Right common carotid artery plus branches (tissue), 1 donor: Measurements from ENCODE around the genes PIK3C2B, NUAK2 and BLACAT1.

DNA sequence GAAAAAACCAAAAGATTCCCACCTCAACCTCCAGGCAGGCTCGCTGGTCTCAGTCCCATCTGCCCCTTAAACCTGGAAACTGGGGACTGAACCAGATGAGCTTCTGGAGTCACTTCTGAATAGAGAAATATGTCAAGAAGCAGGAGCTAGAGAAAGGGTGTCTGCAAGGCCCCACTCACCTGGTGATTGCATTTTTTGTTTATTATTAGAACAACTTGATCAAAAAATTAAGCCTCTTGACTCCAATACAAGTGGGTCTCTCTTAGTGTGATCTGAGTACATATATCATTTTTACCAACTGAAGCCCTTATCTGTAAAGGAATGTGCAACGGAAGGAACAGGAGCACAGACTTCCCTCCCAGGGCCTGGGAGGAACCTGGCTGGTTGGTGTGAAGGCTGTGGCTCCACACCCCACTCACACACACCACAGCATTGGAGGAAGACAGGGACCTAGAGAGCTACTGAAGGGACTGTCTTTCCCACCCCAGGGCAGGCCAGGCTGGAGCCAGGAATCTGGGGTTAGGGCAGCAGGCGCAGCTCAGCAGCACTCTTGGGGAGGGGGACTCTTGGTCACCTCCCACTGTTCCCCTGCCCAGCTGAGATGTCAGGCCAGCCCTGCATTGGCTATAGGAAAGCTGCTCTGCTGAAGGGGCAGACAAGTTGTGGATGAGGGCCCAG, 1.4 kb upstream of the PLEKHA6 start:
- PRO-cap: no peak

DNA sequence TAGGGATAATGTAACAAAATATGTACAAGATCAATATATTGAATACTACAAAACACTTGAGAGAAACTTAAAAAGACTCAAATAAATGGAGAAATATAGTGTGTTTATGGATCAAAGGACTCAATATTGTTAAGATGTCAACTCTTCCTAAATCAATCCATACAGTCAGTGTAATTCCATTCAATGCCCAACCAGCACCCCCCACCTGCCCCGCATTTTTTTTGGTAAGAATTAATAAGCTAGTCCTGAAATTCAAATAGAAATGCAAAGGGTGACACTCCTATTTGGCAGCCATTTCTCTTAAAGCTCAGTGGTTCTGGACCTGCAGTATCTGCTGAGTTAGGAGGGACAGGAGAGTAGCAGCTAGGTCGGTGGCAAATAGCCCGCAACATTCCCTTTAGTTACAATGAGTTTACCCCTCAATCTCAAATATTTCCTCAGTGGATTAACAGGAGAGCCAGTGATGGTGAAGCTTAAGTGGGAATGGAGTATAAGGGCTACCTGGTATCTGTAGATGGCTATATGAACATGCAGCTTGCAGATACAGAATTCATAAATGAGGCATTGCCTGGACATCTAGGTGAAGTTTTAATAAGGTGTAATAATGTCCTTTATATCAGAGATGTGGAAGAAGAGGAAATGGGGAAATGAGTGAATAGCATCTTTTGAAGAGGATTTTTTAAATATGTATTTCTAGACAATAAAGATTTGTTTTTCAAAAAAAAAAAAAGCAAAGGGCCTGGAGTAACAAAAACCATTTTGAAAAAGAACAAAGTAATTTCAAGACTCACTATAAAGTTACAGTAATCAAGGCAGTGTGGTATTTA, 17.3 kb downstream of the PPP1R15B start:
- PRO-cap: no peak

GRCh38 chr1:204409108-204409412, 2.6 kb downstream of the PPP1R15B start:
- PRO-cap: no peak

DNA sequence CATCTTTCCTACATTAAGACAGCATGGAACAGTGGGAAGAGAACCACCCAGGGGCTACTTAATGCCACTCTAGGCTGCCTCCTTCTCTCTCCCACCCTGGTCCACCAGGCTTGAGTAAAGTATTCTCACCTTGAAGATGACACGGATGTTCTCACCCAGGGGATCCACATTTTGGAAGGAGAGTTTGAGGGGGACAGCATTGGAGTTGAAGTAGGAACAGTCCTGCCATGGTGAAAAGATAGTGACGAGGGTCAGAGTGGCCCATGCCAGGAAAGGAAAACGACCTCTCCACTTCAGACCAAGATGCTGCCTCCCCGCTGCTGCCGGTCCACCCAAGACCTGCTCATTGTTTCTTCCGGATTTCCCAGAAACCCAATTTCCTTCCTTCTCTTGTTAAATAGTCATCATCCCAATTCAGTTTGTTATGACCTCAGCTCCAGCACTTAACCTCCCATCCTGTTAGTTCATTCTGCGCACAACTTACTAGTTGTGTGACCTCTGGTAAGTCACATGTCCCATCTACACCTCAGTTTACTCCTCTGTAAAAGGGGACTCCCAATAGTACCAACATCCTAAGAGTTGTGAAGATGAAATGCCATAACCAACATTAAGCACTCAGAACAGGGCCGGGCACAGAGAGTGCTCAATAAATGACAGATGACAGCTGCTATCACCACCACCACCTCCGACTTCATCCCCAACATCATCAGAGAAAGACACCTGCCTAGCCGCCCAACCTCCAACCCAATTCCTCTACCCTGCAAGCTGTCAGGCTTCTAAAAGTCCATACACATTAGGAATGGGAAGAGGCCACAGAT, 29.9 kb upstream of the PPP1R15B start:
- PRO-cap: no peak

DNA sequence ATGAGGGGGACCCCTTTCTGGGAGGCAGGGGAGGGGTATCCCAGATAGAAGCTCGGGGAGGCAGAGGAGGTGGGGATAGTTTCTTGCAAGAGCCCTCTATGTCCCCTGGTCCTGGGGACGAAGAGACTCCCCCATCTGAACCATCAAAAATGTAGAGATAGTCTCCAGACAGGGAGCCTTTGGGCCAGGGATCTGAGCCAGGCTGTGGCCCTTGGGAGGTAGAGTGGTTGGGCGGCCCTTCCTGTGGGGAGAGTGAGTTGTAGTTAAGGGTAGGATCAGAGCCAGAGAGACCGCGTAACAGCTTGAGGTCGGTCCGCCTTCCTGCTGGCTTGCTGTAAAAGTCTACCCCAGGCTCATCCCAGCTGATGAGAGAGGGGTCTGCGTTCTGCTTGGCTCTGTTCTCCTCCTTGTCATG, 25.3 kb downstream of the PIK3C2B start:
- PRO-cap: no peak

- PRO-cap: no peak
Measured at GRCh38 chr1:204479183-204480407, 15.0 kb downstream of the PIK3C2B start.

DNA sequence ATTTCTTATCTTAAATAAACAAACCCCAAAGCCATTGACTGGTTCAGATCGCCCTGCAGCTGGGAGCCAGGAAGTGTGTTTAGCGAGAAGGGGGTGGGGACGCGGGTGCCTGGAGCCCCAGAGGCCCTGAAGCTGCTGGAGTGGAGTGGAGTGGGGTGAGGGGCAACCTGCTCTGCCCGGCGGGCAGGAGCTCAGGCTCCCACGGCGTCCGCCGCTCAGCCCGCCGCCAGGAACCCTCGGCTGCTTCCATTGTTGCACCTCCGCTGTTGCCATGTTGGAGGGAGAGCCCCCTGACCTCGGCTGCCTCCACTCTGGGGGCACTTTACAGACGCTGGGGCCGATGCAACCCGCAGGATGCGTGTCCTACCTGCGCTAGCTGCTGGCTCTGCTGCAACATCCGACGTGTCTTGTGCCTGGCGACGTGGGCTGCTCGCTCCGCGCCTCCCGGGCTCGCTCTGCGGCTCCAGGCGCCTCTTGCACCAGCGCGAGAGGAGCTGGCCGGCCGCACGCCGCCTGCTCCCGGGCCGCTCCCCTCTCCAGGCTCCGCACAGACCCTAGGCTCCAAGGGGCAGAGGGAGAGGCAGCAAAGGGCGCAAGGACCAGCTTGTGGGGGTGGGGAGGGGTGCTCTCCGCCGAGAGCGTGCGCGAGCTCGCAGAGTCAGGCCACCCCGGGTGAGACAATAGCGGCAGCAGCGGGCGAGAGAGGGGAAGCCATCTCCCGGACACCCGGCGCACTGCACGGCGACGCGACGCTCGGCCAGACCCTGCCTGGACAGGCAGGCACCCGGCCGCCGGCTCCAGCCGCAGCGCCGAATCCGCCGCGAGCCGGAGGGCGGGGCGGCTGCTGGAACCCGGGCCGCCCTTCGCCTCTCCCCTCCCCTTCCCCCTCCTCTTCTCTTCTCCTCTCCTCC, at the start of gene PIK3C2B:
PIK3C2B (minus strand) TSS at position 817 of the 911 bp plus-strand sequence.
- PRO-cap: bidirectional peak, plus-strand start at position 46 of the sequence, minus-strand start outside the sequence; unidirectional peak, plus-strand start at position 165 of the sequence; bidirectional peak, plus-strand start at position 482 of the sequence, minus-strand start at position 378 of the sequence; bidirectional peak, plus-strand start at position 760 of the sequence, minus-strand start at position 736 of the sequence; bidirectional peak, plus-strand start outside the sequence, minus-strand start at position 871 of the sequence

- PRO-cap: no peak
Measured at GRCh38 chr1:204670567-204671585, 14.7 kb downstream of the LRRN2 start.

DNA sequence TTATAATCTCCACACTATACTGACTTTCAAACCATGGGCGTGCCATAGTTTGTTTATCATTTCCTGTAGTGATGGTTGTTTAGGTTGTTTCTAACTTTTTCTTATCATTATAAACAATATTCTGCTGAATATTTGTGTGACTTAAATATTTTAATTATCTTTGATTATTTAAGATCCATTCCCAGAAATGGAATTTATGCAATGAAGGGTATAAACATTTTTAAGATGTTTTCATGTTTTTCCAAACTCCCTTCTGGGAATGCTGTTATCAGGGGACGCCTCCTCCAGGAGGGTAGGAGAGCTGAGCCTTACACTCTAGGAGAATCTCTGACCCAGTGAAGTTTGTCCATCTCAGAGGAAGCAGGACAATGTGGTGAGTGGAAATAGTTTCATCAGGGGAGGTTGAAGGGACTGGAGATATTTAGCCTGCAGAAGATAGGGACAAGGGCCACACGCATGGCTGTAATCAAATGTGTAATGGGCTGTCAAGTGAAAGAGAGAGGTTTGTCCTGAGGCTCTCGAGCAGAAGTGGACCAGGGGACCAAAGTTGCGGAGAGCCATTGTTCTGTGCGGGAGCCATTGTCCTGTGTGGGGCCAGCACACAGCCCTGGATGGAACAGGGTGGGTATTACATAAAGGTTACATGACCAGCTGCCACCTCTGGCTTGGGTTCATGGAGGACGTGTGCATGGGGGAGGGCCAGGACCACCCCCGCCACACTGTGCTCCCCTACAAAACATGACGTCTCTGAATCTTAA, 41.5 kb downstream of the NFASC start:
- PRO-cap: no peak

DNA sequence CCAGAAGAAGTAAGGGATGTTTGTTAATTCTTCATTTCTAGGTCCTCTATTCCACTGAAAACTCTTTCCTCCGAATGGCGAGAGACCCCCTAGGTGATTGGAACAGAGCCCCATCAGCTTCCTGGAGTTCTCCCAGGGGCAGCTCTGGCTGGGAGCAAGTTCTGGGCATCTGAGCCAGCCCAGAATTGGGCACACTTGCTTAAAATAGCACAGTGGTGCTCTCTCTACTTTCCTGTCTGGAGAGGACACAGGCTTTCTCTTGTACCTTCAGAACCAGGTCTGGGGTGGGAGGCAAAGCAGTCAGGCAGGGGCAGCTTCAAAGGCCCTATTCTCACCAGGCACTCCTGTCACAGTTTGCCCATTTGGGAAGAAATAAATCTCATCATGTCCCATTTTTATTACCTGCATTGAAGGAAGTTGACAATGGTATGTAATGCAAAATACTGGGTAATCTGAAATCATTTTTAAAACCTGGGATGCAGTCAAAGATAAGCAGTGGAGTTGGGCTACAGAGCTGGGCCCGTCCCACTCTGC, 83.1 kb upstream of the CNTN2 start:
- PRO-cap: no peak

DNA sequence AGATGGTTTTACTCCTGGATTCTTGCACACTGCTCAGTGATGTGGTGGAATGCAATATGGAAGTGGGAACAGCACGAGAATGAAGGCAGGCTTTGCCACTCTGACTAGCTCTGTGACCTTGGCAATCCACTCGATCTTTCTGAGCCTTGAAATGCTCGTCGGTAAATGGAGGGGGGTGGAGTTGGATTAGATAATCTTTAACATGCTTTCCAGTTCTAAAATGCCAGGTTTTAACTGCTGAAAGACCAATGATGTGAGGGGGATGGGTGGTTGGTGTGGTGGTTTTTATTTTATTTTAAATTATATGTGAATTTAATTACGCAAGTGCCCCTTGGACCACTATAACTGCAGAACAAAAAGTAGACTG, 20.2 kb downstream of the DSTYK start:
- PRO-cap: no peak

- PRO-cap: no peak
Measured at GRCh38 chr1:205285280-205286098, 36.1 kb downstream of the NUAK2 start.

GRCh38 chr1:205321128-205322410, at the start of gene NUAK2:
Gene NUAK2 (minus strand): TSS chr1:205321745.
- PRO-cap: unidirectional peak, minus-strand start at chr1:205321748

GRCh38 chr1:205324525-205325282, 3.2 kb upstream of the NUAK2 start:
- PRO-cap: no peak

- PRO-cap: no peak
Measured at GRCh38 chr1:205374238-205375388, 17.9 kb upstream of the KLHDC8A start.

DNA sequence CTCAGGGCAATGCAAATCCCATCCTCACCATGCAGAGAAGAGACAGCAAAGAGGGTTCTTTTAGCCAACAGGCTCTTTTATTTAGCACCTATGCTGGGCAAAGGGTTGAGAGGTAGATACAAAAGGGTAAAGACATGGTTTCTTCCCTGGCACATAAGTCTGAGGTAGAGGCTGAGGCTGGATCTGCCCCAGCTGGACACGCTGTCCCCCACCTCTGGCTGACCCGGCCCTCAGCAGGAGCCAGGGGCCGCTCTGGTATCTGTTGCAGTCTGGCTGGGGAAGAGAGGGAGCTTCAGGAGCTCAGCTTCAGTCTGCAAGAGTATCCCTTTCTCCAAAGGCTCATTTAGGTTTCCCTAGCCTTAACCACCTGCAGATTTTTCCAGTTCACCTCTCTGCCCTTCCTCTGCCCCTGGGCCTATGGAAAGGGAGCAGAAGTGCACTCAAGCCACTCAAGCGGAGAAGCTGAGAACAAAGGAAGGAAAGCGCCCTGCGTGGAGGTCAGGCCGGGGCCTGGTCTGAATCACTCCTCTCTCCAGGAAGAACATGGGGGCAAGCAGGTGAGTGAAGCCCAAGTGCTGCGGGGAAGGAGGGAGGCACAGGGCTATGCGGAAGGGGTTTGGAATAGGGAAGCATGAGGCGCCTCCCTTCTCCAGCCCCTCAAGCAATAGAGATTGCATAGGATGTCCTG, 14.0 kb downstream of the BLACAT1 start:
- PRO-cap: no peak

DNA sequence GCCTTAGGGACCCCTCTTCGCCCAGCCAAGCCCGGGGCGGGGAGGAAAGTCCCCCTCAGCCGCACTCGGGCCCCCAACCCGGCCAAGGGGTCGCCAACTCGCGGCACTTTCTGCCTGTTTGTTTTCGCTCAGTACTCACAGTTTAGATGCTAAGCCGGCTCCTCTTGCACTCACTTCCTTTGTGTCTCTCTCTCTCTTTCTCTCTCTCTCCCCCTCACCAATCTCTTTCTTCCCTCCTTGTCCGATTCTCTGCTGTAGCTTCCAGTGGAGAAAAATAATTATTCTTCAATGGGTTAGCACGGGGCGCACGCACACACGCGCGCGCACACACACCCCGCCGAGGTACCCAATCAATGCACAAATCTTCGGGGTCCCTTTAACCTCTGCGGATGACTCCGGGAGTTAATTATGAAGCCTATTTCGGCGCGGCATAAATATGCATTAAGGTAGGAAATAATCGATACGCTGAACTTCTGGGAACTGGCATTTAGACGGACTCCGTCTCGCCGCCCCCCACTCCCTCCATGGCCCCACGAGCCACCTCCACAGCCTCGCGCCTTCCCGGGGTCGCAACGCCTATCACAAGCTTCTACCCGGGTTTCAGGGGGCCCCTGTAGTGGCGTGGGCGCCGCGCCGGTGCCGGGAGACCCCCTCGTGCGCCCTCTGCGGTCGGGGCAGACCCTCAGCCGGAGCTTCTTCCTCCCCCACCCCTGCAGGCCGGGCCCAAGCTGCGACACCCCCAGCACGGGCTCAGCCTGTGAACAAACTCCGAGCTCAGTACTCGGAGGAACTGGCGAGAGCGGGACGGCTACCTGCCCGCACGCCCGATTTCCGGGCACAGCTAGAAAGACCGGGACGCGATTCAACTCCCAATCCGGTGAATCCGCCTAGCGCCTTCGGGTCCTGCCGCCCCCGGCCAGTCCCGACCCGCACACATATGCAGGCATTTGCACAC, at the start of gene BLACAT1:
BLACAT1 (minus strand) TSS at position 268 of the 955 bp plus-strand sequence.
- PRO-cap: no peak

- PRO-cap: no peak
Measured at GRCh38 chr1:205536617-205537440, 32.0 kb upstream of the MFSD4A start.

GRCh38 chr1:205599132-205599904, 30.5 kb downstream of the MFSD4A start:
- PRO-cap: no peak

DNA sequence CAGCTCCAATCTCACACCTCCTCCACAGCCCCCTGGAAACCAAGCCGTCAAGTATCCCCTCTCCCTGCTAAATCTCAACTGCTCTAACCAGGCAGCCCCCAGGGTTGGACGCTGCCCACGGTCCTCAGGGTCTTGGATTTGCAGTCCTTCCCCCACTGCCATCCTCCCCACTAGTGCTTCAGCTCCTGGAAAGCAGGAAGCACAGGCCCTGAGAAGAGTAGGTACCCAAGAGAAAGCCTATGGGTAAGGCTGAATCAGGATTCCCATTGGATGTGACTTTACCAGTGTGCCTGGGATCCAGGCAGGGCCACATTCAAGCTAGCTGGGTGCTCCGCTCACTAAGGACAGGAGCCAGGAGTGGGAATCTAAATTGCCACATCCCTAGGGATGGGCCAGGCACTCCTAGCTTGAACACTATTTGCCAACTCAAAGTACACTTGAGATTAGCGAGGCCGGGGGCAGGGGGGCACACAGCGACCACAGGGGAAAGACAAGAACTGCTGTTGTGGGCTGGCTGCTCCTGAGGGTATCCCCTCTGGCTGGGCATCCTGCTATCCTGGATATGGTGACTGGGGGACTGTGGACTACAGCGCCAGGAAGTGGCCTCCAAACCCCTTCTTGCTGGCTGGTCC, 4.4 kb downstream of the SLC45A3 start:
- PRO-cap: no peak